Spinal cord (tissue), 3 donors: ENCODE measurements around a stretch of chr9.

DNA sequence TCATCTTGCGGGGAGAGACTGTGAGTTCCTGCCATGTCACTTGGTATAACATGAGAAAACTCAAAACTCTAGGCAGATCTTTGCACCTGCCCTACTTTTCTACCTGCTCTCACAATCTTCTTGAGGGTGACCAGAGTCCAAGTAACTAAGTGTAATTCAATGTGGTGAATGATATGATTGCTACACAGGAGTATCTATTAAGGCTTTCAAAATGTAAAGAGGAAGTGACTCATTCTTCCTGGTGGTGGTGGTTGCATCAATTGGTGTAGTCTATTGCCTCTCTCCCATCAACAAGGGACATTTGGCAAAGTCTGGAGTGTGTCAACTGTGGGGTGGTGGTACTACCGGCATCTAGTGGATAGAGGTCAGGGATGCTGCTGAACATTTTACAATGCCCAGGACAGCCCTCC is 65.3 kb downstream of the TMC1 start:
- PRO-cap: no peak
- RAMPAGE, long total RNA: no peak

GRCh38 chr9:72951545-72952452 is 1.1 kb downstream of the ALDH1A1 start:
- PRO-cap: no peak
- RAMPAGE, long total RNA: no peak

DNA sequence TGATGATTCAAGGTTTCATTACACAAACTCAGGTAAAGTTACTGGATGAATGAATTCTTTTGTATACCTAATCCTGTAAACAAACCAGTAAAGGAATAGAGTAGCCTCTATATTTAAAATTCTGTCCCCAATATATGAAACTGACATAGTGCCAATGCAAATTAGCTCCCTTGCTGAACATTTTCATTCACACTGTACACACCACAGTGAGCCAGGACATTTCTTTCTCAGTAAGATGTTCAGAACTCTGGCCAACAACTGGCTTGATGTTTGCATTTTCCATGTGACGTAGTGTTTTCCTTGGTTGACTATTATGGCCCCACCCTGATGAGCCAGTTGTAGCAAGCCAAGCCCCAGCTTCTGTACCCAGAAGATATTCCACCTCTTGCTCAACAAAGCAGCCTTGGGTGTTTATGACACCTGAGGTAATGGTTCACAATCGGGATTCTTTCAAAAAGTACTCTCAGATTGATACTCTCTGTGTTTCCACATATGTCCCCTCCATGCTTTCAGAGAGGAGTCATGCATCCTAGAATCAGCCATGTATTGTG is 17.7 kb upstream of the ANXA1 start:
- PRO-cap: no peak
- RAMPAGE, long total RNA: no peak

GRCh38 chr9:73154646-73155914 is 3.4 kb downstream of the ANXA1 start:
- PRO-cap: no peak
- RAMPAGE, long total RNA: no peak

DNA sequence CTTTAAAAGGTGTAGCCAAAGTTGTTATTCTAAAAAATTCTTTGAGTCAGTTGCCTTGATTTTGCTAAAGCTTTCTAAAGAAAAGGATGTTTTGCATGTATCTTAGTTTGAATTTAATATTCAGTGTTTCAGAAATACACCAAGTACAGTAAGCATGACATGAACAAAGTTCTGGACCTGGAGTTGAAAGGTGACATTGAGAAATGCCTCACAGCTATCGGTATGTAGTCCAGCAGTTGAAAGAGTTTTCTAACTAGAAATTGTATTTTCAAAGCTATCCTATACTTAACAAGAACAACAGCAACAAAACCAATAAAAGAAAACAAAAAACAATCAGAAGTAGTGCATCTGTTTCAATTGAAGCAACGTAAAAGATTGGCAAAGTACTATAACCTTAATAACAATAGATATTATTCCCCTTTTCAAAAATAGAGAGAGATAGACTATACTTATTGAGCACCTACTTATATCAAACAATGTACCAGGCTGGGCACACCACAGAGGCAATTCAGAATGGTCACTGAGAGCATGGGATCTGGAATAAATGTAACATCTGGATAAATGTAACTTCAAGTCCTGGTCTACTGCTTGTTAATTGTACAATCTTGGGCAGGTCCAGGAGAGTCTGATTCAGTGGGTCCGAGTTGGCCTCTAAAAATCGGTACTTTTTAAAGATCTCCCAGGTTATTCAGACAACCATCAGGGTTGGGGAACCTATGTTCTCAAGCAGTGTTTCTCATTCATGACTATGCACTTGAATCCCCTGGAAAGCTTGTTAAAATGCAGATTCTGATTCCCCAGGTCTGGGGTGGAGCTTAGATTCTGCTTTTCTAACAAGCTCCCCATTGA is 14.5 kb downstream of the ANXA1 start:
- PRO-cap: no peak
- RAMPAGE, long total RNA: no peak

- PRO-cap: no peak
- RAMPAGE, long total RNA: no peak
These were observed 63.6 kb downstream of the ANXA1 start for GRCh38 chr9:73215227-73215728.

GRCh38 chr9:73259059-73259356 is 107.3 kb downstream of the ANXA1 start:
- PRO-cap: no peak
- RAMPAGE, long total RNA: no peak

GRCh38 chr9:73401623-73402062 is 250.0 kb downstream of the ANXA1 start:
- PRO-cap: no peak
- RAMPAGE, long total RNA: no peak

DNA sequence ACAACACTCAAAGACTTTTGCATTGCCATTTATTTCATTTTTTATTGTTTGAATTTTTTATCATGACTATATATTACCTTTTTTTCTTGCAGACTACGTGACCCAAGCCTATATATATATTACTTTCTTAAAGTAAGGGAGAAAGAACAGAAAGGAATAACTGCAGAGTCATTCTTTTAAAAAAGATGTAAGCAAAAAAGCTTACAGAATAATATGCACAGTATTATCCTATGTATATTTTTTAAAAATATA is 65.2 kb downstream of the TRPM6 start:
- PRO-cap: no peak
- RAMPAGE, long total RNA: no peak

GRCh38 chr9:75085673-75086142 is 2.2 kb downstream of the NMRK1 start:
- PRO-cap: no peak
- RAMPAGE, long total RNA: no peak

DNA sequence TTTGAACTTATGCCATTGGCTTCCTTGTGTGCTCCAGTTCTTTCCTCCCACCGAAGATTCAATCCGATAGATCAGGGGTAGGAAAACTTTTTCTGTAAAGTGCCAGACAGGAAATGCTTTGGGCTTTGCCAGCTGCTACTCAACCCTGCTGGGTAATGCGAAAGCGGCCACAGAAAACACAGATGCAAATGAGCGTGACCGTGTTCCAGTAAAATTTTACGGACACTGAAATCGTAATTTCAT is 721 bp downstream of the NMRK1 start:
- PRO-cap: no peak
- RAMPAGE, long total RNA: no peak

GRCh38 chr9:75111191-75111688 is 22.9 kb downstream of the OSTF1 start:
- PRO-cap: no peak
- RAMPAGE, long total RNA: no peak

GRCh38 chr9:75147464-75148172 is 59.3 kb downstream of the OSTF1 start:
- PRO-cap: no peak
- RAMPAGE, long total RNA: no peak

GRCh38 chr9:75894491-75894959 is 4.1 kb downstream of the PCSK5 start:
- PRO-cap: no peak
- RAMPAGE, long total RNA: no peak

GRCh38 chr9:76215967-76216381 is 178.3 kb downstream of the RFK start:
- PRO-cap: no peak
- RAMPAGE, long total RNA: no peak

DNA sequence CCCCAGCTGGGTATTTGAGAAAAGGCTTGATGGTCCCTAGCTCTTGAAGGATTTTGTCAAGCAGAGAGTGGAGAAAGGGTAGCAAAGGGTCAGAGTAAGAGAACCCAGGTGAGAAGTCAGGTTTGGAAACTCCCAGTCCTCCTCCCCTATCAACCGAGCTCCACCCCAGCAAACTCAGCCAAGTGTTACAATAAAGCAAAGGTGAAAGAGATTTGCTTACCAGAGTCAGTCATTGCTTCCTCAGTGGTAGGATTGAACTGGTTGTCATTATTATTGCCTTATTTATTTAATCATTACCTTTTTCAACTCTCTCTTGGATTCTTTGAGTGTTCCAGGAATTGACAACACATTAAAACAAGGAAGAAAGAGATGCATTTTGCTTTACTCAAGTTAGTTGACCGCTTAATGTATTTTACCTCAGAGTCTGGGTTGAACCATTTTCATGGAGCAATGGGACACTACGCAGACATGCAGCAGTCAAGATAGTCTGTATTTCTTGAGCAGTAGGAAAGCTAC is 80.4 kb downstream of the RFK start:
- PRO-cap: no peak
- RAMPAGE, long total RNA: no peak

GRCh38 chr9:76401905-76402350 is 7.7 kb upstream of the RFK start:
- PRO-cap: no peak
- RAMPAGE, long total RNA: no peak

DNA sequence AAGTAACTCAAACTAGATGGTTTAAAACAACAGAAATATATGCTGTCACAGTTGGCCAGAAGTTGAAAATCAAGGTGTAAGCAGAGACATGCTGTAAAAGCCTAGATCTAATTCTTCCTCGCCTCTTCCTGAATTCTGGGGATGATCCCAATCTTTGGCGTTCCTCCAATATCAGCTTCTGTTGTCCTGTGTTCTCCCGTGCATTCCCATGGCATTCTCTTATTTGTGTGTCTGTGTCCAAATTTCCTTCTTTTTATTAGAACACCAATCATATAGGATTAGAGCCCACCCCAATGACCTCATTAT is 126.8 kb downstream of the GCNT1 start:
- PRO-cap: no peak
- RAMPAGE, long total RNA: no peak

- PRO-cap: no peak
- RAMPAGE, long total RNA: no peak
These were observed 155.2 kb downstream of the GCNT1 start for GRCh38 chr9:76614194-76614479.

- PRO-cap: no peak
- RAMPAGE, long total RNA: no peak
These were observed 191.7 kb downstream of the GCNT1 start for GRCh38 chr9:76650697-76651144.